Cardiac ventricle fibroblast (primary cell): ENCODE measurements around the genes PRAMEF11 and PRAMEF33.

DNA sequence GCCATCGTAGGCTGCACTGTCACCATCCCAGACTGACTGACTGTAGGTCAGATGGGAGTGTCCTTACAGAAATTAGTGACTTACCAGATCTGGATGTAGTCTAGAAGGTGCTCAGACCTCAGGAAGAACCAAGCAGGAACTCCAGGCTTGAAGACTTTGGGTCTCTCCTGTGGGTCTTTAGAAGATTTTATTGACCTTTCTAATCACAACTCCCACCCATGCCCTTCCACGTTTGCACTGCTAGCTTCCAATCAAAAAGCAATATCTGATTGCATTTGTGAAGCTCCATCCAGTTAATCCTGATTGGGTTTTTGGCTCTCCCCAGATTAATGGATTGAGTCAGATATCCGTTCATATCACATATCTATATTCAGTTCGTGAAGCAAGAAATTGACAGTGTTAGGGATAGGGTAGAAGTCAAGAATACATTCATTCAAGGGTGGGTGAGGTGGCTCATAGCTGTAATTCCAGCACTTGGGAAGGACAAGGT is at the start of gene PRAMEF11:
Gene PRAMEF11 (minus strand): TSS at position 139 of the 490 bp plus-strand sequence.
- RAMPAGE, long total RNA: no peak

- RAMPAGE, long total RNA: no peak
These were observed at the start of gene PRAMEF33 for GRCh38 chr1:13303303-13303733. PRAMEF33 (plus strand) TSS chr1:13303539.

GRCh38 chr1:13454930-13455212 is 44.6 kb downstream of the PRAMEF20 start:
- RAMPAGE, long total RNA: no peak

GRCh38 chr1:13540633-13541474 is 27.1 kb upstream of the LRRC38 start:
- RAMPAGE, long total RNA: no peak

GRCh38 chr1:13587108-13587689 is 3.6 kb downstream of the PDPN start:
- RAMPAGE, long total RNA: no peak

DNA sequence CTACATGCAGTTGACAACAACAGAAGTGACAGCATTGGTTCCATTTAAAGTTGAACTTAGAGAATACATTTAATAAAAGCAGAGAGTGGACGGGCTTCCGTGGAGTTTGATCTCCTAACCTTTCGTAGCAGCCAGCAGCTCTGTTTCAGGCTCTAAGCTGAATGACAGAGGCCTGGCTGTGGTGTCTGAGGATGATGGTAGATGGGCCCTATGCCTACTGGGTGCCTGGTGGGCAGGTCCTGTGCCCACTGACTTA is 54.5 kb downstream of the PRDM2 start:
- RAMPAGE, long total RNA: no peak

GRCh38 chr1:14680419-14681046 is 82.0 kb downstream of the KAZN start:
- RAMPAGE, long total RNA: no peak

DNA sequence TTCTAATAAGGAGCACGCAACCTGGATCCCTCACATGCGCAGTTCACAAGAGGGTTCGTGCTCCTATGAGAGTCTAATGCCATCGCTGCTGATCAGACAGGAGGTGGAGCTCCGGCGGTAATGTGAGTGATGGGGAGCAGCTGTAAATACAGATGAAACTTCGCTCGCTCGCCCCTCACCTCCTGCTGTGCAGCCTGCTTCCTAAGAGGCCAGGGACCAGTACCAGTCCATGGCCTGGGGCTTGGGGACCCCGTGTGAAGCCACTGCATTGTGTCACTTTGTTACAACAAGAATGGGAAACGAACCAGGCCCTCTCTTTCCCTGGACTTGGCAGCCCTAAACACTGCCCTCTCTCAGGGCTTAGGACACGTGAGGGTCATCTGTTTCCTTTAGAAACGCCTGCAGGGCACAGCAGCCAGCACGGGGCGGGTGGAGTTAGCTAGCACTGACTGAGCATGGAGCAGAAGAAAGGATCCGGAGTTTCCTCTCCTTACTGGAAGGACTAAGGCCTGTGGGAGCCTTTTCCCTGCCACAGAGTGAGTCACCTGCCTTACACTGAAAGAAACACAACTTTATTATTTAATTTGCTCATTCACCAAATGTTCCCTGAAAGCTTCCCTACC is 185.2 kb upstream of the TMEM51 start:
- RAMPAGE, long total RNA: no peak

DNA sequence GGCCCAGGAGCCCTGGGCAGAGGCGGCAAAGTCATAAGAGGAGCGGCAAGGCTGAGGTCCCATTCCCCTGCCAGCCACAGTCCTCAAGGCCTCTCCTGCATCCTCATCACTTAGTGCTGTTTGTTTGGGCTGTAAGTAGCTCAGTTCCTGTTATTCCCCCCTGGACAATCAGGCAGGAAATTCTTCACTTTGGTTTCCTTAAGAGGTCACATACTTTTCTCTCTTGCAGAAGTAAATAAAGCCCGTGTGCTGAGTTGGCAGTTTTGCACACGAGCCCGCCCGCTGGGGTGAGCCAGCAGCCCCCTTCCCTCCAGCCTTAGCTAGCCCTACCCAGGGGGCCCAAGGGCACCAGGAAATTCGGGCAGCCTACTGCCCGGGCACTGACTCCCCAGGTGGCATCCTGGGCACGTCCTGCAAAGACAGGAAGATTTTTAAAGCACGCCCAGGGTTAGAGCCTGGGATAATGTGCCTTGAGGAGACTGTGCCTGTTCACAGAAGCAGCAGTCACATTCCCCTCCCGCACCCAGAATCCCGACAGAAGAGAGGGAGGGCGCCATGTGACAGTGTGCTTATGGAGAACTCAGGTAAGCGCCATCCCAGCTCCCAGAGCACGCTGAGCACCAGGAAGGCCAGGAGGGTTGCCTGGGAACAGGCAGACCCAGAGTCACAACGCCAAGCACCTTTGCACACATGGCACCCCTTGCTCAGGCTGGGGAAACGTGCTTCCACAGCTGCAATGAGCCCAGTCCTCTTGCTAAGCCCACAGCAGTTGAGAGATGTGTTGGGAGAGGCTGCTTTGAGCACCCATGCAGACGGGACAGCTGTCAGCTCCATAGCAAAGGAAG is 144.5 kb upstream of the TMEM51 start:
- RAMPAGE, long total RNA: no peak

DNA sequence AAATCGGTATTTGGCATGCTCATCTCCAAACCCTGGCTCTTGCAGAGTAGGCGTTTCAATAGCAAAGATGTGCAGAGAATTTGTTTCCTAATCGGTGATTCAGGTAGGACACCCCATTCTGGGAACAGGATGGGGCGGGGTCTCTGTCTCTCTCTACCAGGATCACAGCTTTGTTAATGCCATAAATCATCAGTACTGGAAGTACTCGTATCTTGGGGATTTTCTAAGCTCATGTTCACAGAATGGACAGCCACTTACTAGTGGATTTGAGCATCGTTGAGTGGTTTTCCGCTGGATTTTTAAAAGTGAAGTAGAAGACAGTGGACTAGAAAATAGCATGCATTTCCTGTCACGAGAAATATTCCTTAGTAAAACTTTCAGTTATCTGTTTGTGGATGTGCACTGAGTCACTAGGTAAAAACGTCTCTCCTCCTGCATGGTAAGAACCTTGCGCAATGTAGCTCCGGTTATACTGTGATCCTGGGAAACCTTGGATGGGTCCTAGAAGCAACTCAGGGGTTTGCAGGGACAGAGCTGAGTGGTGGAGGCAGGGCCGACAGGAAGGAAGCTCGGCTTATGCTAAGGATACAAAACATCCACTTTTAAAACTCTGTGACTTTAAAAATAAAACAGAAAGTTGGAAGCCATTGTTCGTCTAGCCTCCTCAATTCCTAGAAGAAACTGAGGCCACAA is 5.2 kb downstream of the TMEM51 start:
- RAMPAGE, long total RNA: no peak

DNA sequence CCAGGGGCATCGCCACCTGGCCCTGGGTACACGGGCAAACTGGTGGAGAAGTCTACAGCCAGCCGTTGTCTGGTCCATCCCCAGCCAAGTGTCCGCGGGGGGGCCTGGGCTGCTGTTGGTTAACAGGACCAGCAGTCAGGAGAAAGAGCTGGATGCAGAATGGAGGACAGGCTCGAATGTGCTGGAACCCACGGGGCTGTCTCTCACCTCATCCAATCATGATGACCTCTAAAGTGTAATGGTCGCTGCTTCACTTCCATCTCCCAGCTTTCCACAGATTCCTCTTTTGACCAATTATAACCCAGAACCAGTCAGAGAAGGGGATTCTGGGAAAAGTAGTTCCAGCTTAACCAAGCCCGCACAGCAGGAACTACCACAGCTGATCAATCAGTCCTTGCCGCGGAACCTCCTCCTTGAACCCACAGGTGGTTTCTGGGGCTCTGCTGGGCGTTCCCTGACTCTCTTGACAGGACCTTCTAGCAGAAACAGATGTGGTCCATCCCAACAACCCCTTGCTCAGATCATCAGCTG is 17.9 kb downstream of the TMEM51 start:
- RAMPAGE, long total RNA: no peak

DNA sequence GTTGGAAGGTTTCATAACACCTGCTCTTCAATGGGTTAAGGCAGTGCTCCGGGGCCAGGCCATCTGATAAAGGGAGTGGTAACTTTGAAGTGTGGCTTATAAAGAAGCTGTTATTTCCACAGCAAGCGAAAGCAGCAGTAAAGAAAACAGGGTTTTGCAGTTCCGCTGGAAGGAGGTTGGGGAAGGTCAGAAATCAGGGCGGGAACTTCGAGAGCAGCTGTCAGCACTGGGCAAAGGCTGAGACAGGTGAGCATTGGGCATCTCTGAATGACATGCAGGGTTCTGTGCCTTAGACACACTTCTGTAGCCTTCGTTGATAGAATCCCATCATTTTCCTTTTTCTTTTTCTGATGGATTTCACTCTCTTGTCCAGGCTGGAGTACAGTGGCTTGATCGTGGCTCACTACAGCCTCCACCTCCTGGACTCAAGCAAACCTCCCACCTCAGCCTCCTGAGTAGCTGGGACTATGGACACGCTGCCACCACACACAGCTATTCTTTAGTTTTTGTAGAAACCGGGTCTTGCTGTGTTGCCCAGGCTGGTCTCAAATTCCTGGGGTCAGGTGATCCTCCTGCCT is 20.5 kb downstream of the TMEM51 start:
- RAMPAGE, long total RNA: no peak

- RAMPAGE, long total RNA: no peak
These were observed 76.0 kb downstream of the FHAD1 start for GRCh38 chr1:15322940-15323553.

DNA sequence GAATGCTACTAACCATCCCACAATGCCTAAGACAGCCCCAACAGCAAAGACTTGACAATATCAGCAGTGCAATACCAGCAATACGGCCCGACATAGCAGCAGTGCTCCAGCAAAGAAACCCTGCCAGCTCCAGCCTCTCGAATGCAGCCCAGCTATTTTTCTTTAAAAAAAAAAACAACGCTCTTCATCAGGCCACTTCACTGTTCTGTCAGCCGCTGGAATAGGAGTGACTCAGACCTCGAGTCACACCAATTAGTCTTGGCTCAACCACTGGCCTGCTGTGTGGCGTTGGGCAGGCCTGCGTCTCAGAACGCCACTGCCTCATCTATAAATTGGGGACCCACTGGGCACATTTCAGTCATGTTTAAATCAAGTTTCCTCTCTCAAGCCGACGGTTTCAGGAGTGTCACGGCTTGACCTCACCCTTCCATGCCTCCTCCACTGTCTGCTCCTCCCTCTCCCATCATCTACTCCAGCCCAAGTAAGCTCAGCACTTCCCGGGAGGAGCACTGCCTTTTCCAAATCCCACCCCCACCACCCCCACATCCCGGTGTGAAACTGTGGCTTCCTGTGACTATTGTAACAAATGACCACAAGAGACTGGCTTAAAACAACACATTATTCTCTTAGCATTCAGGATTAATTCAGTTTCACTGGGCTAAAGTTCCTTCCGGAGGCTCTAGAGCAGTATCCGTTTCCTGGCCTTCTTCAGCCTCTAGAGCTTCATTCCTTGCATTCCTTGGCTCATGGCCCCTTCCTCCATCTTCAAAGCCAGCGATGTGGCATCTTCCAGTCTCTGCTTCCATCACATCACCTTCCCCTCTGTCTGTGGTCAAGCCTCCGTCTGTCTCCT is 71.9 kb upstream of the EFHD2 start:
- RAMPAGE, long total RNA: no peak

GRCh38 chr1:15343726-15344198 is 65.9 kb upstream of the EFHD2 start:
- RAMPAGE, long total RNA: no peak

GRCh38 chr1:15344866-15345564 is 64.7 kb upstream of the EFHD2 start:
- RAMPAGE, long total RNA: no peak

GRCh38 chr1:15352422-15353008 is 57.2 kb upstream of the EFHD2 start:
- RAMPAGE, long total RNA: no peak

DNA sequence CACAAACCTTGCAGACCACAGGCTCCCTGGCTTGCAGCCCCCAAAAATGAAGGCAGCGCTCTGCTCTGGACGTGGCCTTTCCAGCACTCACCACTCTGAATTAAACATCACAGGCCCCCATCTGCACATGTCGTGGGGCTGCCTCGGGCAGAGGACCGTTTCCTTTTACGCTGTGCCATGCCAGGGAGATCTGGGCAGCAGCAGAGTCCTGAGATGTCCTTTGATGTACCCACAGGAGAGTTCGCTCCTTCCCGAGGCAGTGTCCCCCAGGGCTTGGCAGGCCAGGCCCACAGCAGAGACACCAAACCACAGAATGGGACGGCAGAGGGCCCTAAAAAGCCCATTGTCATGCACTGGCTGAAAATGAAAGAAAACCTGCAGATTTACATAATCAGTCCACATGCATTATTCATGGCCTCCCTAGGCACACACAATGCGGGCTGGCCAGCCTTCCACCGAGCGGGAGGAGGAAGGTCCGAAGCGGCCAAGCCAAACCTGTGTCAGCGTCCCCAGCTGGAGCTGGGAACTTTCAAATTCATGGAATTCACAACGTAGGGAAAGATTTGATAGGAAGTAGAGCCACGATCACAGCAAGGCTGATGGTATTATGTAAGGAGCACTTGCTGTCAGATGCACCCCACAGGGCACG is 25.4 kb upstream of the EFHD2 start:
- RAMPAGE, long total RNA: no peak

GRCh38 chr1:15407962-15408250 is 1.8 kb upstream of the EFHD2 start:
- RAMPAGE, long total RNA: no peak

GRCh38 chr1:15577554-15578109 is 7.2 kb downstream of the AGMAT start:
- RAMPAGE, long total RNA: no peak